Karpas-422 (cell line): Measurements from ENCODE around the genes NRDE2 and RPS6KA5.

DNA sequence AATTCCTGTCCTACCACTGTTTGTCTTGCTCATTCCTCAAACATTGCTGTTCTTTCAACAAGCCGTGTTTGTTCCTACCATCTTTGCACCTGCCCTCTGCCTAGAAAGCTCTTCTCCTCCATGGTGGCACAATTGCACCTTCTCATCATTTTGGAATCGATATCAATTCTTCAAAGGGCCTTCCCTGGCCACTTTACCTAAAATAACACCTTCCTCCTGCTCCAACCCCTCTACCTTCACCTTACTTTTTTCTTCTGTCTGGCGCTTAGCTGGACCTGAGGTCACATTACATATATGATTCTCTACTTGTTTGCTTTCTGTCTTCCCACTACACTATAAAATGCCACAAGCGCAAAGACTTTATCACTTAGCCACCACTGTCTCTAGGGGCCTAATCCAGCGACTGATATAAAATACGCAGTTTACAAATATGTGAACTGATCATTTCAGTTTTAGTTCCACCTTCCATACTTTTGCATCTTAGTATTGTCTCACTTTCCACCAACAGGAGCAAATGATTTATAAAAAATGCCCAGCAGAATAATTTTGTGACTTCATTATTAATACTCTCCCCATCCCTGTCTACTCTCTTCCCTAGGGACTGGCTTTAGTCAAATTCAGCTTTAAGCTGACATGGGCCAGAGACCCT is 169.0 kb downstream of the FOXN3 start:
- PRO-cap = no peak
- RAMPAGE, long total RNA = no peak

DNA sequence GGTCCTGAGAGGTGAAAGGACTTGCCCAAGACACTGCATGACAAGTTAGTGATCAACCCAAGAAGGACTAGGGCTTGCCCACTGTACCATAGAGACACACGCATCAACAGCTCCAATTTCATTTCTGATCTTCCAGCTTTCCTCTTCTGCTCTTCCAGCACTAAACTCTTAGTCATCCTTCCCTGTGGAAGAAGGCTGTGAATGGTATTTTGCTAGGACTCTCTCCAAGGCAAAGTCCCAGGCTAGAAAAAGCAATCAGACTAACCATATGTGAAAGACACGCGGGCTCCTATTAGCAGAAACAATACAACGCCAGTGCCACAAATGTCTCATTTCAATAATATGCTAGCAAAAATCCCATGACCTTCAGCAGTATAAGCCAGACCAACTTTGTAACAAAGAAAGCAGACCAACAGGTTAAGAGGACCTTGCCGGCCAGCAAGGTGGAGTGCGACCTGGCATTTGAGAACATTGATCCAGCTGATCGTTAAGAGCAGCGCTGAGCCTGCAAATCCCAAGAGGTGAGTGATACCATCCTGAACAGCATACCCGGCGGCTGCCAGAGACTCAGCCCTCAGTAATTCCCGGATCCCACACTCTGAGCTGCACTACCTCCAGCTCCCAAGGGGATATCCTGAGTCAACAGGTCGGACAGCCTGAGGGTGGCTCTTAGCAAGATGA is 132.6 kb downstream of the FOXN3 start:
- PRO-cap = no peak
- RAMPAGE, long total RNA = no peak

GRCh38 chr14:89314643-89316057 is 101.9 kb downstream of the FOXN3 start:
- PRO-cap = no peak
- RAMPAGE, long total RNA = no peak

DNA sequence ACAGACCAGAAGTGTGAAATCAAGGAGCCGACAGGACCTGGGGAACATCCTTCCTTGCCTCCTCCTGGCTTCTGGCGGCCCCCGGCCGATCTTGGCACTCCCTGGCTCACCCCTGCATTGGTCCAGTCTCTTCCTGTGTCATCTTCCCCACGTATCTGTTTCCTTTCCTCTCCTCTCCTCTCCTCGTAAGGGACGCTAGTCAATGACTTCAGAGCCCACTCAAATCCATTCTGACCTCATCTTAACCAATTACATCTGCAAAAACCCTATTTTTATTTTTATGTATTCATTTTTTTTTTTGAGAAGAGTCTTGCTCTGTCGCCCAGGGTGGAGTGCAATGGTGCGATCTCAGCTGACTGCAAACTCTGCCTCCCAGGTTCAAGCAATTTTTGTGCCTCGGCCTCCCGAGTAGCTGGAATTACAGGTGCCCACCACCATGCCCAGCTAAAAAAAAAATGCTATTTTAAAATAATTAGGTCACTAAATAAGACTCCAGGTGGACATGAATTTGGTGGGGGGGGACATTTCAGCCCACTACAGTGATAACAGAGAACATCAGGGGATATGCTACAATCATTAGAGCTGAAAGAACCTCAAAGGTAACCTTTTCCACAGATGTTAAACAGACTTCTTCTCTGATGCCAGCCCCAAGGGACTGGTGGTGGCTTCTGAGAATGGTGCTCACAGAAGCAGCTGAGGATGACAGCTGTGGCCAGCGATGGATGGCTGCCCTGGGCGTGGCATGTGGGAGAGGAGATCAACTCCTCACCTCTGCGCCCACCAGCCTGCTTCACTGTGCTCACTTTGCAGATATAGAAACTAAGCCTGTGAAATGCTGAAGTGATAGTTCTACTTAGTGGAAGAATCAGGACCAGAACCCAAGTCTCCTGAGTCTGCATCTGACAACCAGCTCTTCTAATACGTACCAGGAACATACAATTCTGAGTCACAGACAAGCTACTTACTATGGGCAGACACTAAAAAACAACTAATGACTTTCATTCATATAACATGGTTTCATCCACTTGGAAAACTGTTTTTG is 33.2 kb downstream of the FOXN3 start:
- PRO-cap = no peak
- RAMPAGE, long total RNA = no peak

- PRO-cap = bidirectional peak, plus-strand start at chr14:90331715, minus-strand start at chr14:90331662; bidirectional peak, plus-strand start at chr14:90332179, minus-strand start at chr14:90331941
- RAMPAGE, long total RNA = start-site peak on the minus strand at chr14:90331938-90331979, 367 and 298 reads in 2 replicates
Measured at GRCh38 chr14:90331423-90332554, at the start of gene NRDE2. Gene NRDE2, minus strand, starts transcription at chr14:90331941.

DNA sequence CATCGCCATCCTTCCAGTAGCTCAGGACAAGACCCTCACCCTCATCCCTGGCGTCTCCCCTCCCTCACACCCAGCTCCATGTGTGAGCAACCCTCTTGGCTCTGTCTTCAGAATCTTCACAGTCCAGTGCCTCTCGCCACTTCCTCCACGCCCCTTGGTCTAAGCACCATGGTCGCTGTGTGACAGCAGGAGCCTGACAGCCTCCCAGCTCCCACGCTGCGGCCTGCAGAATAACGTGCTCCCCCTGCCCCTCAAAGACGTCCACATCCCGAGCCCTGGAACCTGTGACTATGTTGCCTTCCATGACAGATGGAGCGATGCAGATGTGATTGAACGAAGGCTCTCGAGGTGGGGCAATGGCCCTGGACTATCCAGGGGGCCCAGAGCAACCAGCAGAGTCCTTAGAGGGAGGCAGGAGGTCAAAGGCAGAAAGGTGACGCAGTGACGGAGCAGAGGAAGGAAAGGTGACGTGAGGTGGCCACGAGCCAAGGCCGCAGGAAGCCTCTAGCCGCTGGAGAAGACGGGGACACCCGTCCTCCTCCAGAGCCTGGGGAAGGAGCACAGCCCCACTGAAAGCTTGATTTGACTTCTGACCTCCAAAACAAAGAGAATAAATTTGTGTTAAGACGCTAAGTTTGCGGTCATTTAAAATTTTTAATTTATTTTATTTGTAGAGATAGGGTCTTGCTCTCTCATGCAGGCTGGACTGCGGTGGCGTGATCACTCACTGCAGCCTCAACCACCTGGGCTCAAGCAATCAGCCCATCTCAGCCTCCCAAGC is 139.9 kb downstream of the CALM1 start:
- PRO-cap = no peak
- RAMPAGE, long total RNA = no peak

GRCh38 chr14:90540716-90541893 is 144.3 kb downstream of the CALM1 start:
- PRO-cap = no peak
- RAMPAGE, long total RNA = no peak

- PRO-cap = no peak
- RAMPAGE, long total RNA = no peak
Measured at GRCh38 chr14:90553669-90554882, 157.2 kb downstream of the CALM1 start.

GRCh38 chr14:90613332-90614096 is 202.7 kb downstream of the TTC7B start:
- PRO-cap = no peak
- RAMPAGE, long total RNA = no peak

DNA sequence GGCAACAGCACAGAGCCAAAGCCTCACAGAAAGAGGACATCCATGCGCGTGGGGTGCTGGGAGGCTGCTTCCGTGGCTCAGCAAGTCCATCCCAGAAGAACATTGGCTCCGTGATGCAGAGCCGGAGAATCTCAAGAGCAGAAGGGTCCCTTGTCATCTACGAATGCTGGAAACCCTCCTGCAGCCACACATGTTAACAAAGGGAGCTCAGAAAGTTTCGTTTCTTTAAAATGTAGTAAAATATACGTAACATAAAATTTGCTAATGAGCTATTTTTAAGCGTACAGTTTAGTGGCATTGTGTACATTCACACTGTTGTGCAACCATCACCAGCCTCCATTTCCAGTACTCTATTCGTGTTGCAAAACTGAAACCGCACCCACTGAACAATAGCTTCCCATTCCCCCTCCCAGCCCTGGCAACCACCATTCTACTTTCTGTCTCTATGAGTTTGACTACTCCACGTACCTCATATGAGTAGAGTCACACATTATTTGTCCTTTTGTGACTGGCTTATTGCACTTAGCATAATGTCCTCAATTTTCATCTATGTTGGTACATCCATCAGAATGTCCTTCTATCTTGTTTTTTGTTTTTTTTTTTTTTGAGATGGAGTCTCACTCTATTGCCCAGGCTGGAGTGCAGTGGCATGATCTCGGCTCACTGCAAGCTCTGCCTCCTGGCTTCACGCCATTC is 185.8 kb downstream of the TTC7B start:
- PRO-cap = no peak
- RAMPAGE, long total RNA = no peak

GRCh38 chr14:90697624-90698050 is 118.6 kb downstream of the TTC7B start:
- PRO-cap = no peak
- RAMPAGE, long total RNA = no peak

DNA sequence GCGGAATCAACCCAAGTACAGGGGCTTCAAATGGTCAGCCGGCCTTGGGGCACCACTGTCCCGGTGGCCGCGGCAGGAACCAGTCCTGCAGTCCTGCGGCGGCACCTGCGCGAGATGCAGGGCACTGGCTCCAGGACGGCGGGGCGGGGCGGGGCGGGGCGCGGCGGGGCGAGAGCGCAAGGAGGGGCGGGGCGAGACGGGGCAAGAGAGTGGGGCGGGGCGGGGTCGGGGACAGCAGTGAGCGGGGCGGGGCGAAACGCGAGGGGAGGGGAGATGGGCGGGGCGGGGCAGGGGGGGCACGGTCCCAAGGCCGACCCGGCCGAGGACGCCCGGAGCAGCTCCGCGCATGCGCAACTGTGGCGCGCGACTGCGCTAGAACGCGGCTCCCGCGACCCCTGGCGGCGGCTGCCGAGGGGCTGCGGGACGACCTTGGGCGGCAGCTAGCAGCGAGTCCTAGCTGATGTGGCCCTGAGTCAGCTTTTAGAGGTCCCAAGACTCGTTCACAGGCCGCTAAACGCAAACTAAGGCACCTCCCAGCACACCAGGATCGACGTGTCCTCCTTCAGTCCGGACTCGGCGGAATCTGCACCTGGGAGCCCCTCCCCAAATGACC is 57.9 kb downstream of the TTC7B start:
- PRO-cap = no peak
- RAMPAGE, long total RNA = no peak

GRCh38 chr14:90780441-90781036 is 35.7 kb downstream of the TTC7B start:
- PRO-cap = no peak
- RAMPAGE, long total RNA = no peak

DNA sequence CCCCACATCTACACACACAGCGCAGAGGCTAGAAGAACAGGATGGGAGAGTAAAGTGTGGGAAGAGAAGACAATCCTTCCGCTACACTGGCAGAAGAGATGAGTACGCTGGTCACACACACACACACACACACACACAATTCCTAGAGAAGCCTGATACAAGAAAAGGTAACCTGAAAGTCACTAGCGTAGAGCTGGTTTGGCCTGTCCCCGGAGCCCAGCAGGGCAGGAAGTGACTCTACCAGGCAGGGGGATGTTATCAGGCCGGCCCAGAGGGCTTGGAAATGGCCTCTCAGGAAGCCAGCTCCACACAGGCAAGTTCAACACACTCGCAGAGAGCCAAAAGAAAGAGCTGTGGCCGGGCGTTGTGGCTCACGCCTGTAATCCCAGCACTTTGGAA is 12.5 kb downstream of the TTC7B start:
- PRO-cap = no peak
- RAMPAGE, long total RNA = no peak

DNA sequence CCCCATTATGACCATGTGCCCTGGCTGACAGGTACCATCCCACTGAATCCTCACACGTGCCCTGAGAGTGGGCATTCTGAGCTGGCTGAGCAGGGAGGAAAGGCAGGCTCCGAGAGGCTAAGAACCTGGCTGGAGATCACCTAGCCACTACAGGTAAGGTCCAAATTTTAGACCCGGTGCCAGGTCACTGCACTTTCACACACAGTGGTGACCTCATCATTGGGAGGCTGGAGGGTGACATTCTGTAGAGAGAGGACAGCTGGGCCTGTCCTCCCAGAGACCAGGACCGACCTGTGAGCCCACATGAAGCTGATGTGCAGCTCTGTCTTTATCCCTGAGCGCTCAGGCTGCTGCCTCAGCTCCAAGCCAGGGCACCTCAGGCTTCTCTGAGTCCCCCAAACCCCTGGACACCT is 4.2 kb downstream of the TTC7B start:
- PRO-cap = no peak
- RAMPAGE, long total RNA = no peak

GRCh38 chr14:90838900-90839838 is 22.9 kb upstream of the TTC7B start:
- PRO-cap = no peak
- RAMPAGE, long total RNA = no peak

- PRO-cap = unidirectional peak, plus-strand start at chr14:91060333; unidirectional peak, minus-strand start at chr14:91060448; unidirectional peak, minus-strand start at chr14:91060678
- RAMPAGE, long total RNA = no peak
Measured at GRCh38 chr14:91059918-91060784, at the start of gene RPS6KA5. Gene RPS6KA5, minus strand, starts transcription at chr14:91060641.

GRCh38 chr14:91090572-91091179 is 23.2 kb upstream of the DGLUCY start:
- PRO-cap = no peak
- RAMPAGE, long total RNA = no peak

DNA sequence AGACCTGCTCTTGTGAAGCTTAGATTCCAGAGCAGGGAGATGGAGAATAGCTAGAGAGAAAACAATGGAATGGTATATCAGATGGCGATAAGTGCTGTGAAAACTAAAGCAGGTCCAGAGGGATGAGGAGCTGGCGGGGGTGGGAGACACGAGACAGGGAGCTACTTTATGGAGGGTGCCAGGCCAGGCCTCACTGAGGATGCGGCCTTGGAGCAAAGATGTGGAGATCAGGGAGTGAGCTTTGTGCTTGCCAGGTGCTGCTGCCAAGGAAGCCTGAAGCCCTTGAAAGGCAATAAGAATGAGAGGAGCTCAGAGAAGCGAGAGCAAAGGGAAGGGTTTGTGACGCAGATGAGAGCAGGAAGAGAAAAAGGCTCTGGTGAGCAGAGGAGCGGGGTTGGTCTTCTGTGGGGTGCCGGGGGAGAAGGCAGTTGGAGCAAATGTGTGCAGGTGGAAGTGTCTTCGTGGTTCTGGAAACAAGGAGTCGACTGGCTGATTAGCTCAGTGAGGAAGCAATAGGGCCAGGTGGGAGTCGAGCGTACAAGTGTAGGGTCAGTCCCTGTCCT is 6.1 kb upstream of the DGLUCY start:
- PRO-cap = no peak
- RAMPAGE, long total RNA = no peak

- PRO-cap = no peak
- RAMPAGE, long total RNA = no peak
Measured at GRCh38 chr14:91125675-91126407, 12.0 kb downstream of the DGLUCY start.